ENCODE measurements around the gene BEND3.

DNA sequence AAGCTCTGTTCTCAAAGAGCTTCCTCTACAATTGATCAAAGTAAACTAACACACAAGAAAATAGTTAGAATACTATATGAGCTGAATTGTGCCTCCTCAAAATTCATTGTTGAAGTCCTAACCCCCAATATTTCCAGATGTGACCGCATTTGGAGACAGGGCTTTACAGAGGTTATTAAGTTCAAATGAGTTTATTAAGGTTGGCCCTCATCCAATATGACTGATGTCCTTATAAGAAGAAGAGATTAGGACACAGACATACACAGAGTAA, 437.7 kb downstream of the HACE1 start:
- PRO-cap = no peak

GRCh38 chr6:104671157-104671665, 188.5 kb downstream of the HACE1 start:
- PRO-cap = no peak

GRCh38 chr6:104952896-104953484, 3.9 kb upstream of the LIN28B start:
- PRO-cap = no peak

GRCh38 chr6:104953485-104954217, 3.3 kb upstream of the LIN28B start:
- PRO-cap = no peak

- PRO-cap = no peak
Measured at GRCh38 chr6:105164448-105164906, 15.3 kb downstream of the POPDC3 start.

GRCh38 chr6:105810178-105810971, 275.8 kb upstream of the PRDM1 start:
- PRO-cap = no peak

DNA sequence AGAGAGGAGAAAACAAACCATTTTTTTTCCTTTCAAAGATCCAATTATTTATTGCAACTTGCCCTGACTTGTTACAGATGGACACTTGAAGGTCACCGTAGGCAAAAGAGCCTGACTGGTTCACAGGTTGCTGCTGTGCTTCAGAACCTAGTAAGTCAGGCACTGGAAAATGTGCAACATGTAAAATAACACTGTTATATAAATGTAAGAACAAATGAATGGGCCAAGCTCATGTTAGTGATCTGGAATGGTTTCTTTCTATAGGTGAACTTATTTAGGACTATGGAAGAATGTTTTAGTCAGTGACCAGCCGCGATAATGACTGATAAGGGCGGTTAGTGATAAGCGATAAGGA, 94.6 kb upstream of the PRDM1 start:
- PRO-cap = no peak

DNA sequence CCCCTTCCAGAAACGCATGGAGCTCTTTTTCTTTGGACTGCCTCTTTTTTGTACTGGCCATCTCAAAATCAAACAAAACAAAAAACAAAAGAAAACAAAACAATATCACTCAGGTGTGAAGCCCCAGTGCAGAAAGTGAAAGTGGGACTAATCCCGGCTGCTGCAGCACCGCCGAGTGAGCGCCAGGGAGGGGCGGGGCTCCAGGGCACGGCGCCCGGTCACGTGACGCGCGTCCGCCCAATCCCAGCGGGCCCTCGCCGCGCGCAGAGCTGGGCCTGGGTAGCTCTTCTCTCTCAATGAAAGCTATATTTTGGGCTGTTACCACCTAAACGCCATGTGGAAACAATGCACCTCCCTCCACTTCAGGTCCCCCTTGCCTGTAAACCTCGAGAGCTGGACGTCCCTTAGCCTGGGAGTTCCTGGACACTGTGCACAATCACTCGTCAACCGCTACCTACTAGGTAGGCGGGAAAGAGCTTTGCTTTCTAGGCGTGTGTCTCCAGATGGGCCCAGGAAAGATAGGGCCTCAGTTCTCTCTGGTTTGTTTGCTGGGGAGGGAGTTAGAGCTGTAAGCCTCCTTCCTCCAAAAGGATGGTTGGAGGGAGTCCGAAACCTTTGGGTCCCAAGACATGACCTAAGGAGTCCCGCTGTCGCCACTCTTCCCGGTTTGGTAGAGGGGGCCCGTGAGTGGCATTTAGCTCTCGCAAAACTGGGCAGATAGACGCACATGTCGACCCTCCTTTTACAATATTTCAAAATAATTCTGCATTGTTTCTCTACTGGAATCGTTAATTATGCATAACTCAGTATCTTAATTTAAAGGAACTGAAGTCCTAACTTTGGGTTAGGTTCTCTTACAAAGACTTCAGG, 93.5 kb upstream of the PRDM1 start:
- PRO-cap = bidirectional peak, plus-strand start at position 328 of the sequence, minus-strand start at position 149 of the sequence

GRCh38 chr6:106087158-106087967, 1.2 kb downstream of the PRDM1 start:
- PRO-cap = bidirectional peak, plus-strand start at chr6:106087694, minus-strand start at chr6:106087596; bidirectional peak, plus-strand start at chr6:106087754, minus-strand start at chr6:106087734; bidirectional peak, plus-strand start at chr6:106087826, minus-strand start at chr6:106087792

DNA sequence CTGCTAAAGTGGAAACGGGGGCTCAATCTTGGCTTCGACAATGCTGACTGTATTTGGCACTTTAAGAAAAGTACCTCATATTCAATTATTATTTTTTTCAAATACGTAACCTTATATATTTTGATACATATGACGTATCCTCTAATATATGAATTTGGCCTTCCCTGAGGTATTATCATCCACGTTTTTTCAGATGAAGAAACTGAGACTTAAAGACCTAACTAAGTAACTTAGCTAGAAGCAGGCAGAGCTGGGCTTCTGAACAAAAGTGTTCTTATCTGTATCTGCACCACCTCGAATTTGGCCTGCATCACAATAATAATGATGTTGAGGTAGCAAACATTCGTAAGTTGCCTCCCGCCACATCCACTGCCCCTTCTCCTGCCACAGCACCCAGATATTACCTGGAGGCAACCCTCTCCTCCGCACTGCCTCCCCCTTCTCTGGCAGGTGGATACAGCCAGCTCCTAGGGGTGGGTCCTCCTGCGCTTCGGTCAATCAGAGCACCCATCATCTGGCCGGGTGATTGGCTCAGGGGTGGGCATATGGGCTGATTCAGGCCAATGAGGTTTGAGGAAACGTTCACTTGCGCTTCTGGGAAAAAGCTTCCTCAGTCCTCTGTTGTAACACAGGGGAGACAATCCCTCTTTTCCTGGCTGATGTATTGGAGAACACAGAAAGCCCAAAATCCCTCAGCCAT, 81.8 kb downstream of the PRDM1 start:
- PRO-cap = no peak

- PRO-cap = no peak
Measured at GRCh38 chr6:106533165-106533775, 96.0 kb downstream of the RTN4IP1 start.

DNA sequence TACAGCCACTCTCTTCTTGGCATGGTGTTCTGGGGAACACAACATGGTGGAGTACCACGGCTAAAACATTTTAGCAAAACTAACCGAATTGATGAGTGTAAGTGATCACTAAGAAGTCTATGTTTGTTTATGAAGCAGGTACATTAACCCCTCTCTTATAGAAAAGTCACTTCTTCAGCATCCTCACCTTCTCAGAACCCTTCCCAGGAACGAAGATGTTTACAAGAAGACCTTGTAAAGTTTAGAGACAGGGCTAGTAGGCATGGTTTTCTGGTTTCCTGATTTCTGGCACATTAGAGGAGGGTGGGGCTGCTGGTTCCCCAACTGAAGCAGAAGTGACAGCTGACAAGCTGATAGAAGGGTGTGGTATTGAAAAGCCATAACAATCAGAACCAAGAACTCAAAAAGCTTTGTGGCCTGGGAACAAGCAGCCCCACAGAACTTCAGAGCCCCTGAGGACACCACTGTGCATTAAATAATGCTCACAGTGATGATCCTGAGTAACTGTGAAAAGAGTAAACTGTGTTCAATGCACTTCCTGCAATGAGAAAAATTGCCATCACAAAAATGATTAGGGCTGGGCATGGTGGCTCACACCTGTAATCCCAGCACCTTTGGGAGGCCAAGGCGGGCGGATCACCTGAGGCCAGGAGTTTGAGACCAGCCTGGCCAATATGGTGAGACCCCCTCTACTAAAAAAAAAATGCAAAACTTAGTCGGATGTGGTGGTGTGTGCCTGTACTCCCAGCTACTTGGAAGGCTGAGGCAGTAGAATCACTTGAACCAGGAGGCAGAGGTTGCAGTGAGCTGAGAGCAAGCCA, 91.1 kb downstream of the RTN4IP1 start:
- PRO-cap = no peak

GRCh38 chr6:106749532-106749939, 120.2 kb downstream of the QRSL1 start:
- PRO-cap = no peak

- PRO-cap = no peak
Measured at GRCh38 chr6:106764394-106765122, 135.2 kb downstream of the QRSL1 start.

DNA sequence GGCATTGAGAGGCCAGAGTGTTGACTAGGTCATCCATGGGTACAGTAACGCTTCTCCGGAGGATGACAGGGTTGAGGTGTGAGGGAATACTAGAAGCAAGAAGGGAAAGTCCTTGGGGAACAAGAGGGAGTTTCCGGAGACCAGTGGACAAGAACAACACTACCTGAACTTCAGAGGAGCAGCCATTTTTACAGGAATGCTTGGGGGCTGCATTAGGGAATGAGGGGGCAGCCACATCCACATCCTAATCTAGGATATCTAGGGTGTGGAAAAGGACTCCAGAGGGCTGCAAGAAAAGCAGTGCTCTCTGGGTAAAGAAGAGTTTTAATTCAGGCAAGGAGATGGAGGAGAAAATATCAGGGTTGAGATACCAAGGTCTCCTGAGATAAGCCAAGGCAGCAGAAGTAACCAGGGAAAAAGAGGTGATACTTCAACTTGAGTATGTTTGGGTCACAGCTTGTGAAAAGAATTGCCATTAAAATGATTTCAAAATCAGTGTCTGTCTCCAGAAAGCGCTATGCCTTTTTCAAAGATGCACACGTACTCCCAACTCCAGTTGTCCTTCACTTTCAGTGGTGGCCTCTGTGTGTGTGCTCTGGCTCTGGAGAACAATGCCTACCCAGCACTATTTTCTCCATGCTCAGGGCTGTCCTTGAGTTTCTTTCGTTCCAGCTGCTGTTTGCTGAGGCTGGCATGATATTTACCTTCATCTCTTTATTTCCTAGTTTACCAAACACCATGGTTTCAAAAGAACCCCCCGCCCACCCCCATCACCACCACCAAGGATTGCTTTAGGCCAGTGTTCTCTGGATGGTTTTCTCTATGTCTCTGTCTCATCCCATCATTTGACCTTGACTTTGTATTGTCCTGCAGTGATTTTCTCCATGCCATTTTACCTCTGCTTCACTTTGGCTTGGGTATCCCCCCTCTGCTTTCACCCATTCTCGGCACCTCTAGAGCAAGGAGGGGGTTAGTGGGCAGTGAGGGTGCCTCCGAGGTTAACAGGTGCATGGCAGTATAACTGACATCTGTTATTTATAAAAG, 136.7 kb downstream of the QRSL1 start:
- PRO-cap = no peak

DNA sequence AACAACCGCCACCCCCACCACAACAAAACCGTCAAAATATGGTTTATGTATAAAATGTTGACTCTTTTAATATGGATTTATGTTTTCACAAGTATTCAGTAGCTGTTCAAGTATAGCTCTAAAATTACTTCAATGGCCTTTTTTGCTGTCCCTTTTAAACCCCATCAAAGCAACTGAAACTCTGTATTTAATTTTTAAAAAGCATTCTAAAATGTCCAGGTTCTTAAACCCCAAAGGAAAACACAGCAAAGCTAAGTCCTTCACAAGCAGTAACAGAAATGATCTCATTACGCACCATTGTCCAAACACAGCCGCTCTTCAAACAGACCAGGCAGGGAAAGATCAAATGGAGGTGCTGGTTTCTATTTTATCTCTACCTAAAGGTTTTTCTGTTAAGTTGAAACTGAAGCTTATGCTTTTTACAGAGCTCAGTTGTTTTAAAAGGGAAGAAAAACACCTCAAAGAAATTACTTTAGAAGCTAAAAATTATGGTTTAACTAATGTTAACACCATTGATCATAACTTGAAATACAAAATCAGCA, 87.7 kb downstream of the CD24 start:
- PRO-cap = no peak

- PRO-cap = bidirectional peak, plus-strand start at chr6:107115318, minus-strand start at chr6:107115265; bidirectional peak, plus-strand start at chr6:107116004, minus-strand start at chr6:107115912
Measured at GRCh38 chr6:107115197-107116135, at the start of gene BEND3. BEND3 (minus strand) TSS chr6:107115515.

GRCh38 chr6:107118879-107119434, 3.6 kb upstream of the BEND3 start:
- PRO-cap = no peak

DNA sequence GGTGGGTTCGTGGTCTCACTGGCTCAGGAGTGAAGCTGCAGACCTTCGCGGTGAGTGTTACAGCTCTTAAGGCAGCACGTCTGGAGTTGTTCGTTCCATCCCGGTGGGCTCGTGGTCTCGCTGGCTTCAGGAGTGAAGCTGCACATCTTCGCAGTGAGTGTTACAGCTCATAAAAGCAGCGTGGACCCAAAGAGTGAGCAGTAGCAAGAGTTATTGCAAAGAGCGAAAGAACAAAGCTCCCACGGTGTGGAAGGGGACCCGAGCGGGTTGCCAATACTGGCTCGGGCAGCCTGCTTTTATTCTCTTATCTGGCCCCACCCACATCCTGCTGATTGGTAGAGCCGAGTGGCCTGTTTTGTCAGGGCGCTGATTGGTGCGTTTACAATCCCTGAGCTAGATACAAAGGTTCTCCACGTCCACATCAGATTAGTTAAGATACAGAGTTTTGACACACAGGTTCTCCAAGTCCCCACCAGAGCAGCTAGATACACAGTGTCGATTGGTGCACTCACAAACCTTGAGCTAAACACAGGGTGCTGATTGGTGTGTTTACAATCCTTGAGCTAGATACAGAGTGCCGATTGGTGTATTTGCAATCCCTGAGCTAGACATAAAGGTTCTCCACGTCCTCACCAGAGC, 95.8 kb downstream of the PDSS2 start:
- PRO-cap = no peak

GRCh38 chr6:107540638-107541046, 50.7 kb downstream of the SOBP start:
- PRO-cap = no peak

Measured in left colon (tissue), 1 donor.